Kidney epithelial cell (primary cell): Measurements from ENCODE around the genes FUT8 and PLEK2.

DNA sequence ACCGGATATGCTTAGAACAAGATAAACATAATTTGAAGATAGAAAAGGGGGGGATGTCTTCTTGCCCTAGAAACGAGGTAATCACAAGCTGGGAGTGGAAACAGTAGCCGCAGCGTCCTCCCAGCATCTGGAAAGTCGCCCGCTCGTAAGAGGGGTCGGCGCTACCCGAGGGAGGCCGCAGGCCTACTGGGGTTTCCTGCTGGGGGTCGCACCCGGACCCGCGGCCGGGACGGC is 579 bp downstream of the ZBTB25 start:
- RAMPAGE, long total RNA: no peak
- RRBS: 2% methylated on average over 2 of the region's 17 CpGs

DNA sequence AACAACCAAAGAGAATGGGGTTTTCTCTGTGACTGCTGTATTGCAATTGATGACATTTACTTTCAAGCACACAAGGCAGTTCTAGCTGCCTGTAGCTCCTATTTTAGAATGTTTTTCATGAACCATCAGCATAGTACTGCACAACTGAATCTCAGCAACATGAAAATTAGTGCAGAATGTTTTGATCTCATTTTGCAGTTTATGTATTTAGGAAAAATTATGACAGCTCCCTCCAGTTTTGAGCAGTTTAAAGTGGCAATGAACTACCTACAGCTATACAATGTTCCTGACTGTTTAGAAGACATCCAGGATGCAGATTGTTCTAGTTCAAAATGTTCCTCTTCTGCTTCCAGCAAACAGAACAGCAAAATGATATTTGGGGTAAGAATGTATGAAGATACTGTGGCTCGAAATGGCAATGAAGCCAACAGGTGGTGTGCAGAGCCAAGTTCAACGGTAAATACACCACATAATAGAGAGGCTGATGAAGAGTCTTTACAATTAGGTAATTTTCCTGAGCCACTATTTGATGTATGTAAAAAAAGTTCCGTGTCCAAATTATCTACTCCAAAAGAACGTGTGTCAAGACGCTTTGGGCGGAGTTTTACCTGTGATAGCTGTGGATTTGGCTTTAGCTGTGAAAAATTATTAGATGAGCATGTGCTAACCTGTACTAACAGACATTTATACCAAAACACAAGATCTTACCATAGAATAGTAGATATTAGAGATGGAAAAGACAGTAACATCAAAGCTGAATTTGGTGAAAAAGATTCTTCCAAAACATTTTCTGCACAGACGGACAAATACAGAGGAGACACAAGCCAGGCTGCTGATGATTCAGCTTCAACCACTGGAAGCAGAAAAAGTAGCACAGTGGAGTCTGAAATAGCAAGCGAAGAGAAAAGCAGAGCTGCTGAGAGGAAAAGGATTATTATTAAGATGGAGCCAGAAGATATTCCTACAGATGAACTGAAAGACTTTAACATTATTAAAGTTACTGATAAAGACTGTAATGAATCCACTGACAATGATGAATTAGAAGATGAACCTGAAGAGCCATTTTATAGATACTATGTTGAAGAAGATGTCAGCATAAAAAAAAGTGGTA is 17.3 kb downstream of the ZBTB1 start:
- RAMPAGE, long total RNA: no peak
- RRBS: no CpG with 5 or more reads among the region's 8 CpGs

DNA sequence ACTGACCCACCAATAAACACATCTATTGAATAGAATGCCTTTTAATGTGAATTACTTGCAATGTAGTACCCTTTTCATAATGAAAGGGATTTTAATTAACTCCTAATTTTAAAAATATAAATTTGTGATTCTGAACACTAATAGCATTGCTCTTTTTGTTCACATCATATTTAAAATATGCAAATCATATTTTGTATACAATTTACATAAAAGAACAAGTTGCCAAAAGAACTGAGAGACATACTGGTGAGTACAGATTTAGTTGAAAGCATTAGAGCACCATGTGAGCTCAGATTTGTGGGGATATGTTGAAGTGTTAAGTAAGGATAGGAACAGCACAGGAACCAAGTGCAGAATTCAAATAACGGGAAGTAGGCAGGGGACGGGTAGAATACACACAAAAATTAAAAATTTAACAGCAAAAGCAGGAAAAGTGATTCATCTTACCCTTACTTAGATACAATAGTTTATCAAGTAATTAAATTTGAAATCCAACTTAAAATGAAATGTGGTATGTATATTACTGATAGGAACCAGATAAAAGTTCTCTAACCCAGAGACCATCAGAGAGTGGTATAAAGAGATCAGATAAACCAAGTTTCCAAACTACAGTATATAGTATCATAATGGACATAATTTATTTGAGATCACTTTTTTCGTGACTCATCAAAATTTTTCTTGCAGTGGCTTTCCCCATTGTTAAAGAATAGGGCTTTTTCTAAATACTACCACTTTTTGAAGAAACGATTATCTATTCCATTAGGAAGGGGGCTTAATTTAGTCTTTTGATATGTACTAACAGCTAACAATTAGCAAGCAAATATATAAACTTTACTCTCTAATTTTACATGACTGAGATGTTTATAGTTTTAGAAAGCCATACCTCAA is 15.4 kb upstream of the HSPA2 start:
- RAMPAGE, long total RNA: no peak
- RRBS: no CpG with 5 or more reads among the region's 4 CpGs

- RAMPAGE, long total RNA: no peak
- RRBS: 52% methylated on average over 2 of the region's 11 CpGs
Observed at GRCh38 chr14:64723982-64724801, 20.0 kb downstream of the PLEKHG3 start.

DNA sequence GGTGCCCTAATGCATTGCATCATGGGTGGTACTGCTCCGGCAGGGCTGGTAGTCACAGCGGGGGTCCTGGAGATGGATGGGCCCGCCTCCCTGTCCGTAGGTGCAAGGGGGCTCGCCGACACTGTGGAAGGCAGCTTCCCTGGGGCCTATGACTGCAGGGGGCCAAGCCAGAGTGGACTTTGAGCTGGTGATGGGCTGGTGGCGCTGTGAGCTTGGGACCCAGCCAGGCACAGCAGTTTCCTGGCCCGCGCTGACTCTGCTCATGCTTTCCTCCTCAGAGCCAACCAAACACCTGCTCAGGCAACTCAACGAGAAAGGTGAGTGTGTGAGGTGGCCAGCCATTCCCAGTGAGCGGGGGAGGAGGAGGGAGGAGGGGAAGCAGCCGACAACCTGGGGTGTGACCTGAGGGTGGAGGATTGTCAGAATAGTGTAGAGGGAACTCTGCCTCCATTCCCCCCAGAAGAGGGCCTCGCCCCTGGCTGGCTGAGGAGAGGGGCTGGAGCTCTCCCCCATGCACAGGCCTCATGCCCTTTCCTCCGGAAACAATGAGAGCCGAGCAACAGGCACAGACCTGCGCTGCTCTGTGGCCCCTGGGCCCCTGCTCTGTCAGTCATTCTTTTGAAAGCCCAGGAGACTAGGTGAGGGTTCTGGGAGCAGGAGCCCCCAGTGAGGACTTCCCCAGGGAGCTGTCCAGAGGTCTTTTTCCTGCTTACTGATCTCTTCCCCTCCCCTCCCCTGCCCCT is 32.5 kb downstream of the PLEKHG3 start:
- RAMPAGE, long total RNA: no peak
- RRBS: no CpG with 5 or more reads among the region's 16 CpGs

- RAMPAGE, long total RNA: no peak
- RRBS: no CpG with 5 or more reads among the region's 11 CpGs
Observed at GRCh38 chr14:64812221-64812714, 67.4 kb downstream of the SPTB start.

DNA sequence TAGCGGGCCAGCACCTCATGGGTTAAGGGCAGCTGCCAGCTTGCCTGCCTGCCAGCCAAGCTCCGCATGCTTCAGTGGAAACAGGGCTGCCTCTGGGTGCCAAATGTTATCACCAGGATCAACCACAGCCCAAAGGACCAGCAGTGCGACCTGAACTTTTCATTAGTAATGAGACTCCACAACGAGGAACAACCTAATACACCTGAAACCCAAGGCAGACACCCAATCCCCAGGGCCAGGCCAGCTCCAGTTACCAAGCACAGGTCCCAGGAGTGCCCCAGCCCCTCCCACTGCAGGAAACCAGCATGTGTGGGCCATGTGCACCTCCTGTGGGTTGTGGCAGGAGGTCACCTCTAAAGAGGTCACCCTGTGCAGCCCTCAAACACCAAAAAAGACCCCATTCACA is 11.2 kb downstream of the RAB15 start:
- RAMPAGE, long total RNA: no peak
- RRBS: no CpG with 5 or more reads among the region's 4 CpGs

GRCh38 chr14:65070319-65070885 is 31.9 kb downstream of the MAX start:
- RAMPAGE, long total RNA: no peak
- RRBS: no CpG with 5 or more reads among the region's 12 CpGs

DNA sequence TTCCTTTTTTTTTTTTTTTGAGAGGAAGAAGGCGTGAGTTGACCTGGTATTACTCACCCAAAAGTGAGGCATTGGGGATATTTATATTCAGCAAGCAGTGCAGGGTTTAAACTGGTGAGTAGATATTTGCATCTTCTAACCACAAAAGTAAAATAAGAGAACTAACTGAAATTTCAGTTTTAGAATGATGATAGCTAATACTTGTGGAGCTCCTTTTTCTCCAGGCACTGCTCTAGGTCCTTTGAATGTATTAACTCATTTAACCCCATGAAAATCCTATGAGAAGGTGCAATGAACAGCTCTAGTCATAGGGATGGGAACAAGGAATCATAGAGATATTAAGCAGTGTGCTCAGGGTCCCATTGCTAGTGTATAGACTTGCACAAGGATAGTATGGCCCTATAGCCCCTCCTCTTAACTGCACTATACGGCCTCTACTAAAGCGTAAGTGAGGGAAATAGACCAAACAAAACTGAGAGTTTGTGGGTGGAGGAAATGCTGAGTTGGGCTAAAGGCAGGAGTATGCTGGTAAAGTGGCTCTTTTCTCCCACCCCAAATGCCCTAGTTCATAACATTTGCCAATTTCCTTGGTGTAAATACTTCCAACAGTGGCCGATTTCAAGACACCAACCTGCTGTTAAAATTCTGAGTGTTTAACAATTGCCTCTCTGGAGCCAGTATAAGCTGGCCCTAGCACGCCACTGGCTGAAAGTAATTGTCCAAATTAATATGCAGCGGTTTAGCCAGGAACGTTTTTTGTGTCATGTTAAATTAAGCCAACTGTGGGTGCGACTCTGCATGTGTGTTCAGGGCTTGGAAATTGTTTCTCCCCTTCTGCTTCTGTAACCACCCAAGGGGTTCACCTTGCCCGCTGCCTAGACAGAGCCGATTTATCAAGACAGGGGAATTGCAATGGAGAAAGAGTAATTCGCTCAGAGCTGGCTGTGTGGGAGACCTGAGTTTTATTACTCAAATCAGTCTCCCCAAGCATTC is 104.5 kb upstream of the MAX start:
- RAMPAGE, long total RNA: no peak
- RRBS: no CpG with 5 or more reads among the region's 11 CpGs

DNA sequence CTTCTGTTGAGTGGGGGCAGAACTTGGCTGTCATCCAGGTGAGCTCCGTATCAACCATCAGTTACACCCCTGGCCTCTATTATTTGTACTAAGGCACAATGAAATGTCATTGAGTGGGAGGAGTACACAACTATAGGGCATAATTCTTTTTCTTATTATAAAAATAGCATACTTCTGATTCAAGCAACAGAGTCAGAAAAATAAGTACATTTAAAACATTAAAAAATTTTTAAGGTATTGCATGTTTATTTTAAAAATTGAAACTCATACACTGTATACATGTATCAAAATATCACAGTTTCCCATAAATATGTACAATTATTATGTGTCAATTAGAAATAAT is 128.3 kb upstream of the MAX start:
- RAMPAGE, long total RNA: no peak
- RRBS: no CpG with 5 or more reads among the region's 1 CpG

DNA sequence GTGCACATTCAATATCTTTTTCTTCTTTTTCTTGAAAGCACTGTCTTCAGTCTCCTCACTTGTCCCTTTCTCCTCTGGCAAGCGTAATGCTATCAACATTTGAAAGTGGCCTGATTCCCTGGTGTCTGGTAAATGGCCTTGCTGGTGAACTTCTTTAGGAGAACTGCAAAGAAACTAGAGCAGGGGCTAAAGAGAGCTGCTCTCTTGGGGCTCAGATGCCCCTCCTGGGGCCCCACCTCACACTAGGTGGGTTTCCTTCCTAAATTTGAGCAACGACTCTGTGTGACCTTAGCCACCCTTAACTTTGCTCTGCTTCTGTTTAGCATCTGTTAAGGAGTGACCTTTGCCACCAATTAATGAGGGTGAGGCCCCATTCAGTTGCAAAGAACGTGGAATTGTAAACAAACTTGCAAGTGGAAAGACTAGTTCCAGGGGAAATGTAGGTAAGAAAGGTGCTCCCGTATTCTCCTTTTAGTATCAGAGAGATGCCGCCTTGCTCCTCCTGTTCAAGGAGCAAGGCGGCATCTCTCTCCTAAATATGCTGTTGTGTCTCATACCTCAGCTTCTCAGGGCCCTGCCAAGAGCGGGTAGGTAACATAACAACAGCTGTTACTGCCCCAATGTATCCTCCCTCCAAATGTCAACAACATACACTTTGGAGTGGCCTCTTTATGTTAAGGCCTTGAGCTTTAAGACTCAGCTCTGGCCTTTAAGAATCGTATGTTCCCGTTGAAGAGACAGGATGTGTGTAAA is 77.7 kb upstream of the FUT8 start:
- RAMPAGE, long total RNA: no peak
- RRBS: no CpG with 5 or more reads among the region's 9 CpGs

- RAMPAGE, long total RNA: no peak
- RRBS: no CpG with 5 or more reads among the region's 9 CpGs
Observed at GRCh38 chr14:65373042-65373553, 39.4 kb upstream of the FUT8 start.

GRCh38 chr14:65411308-65411507 is 1.3 kb upstream of the FUT8 start:
- RAMPAGE, long total RNA: no peak
- RRBS: no CpG with 5 or more reads among the region's 2 CpGs

GRCh38 chr14:65412666-65413368 is at the start of gene FUT8:
FUT8 (plus strand) TSS chr14:65412730.
- RAMPAGE, long total RNA: start-site peak on the plus strand at chr14:65412991-65413143, 22 and 21 reads in 2 replicates
- RRBS: 1% methylated on average over 41 of the region's 88 CpGs

DNA sequence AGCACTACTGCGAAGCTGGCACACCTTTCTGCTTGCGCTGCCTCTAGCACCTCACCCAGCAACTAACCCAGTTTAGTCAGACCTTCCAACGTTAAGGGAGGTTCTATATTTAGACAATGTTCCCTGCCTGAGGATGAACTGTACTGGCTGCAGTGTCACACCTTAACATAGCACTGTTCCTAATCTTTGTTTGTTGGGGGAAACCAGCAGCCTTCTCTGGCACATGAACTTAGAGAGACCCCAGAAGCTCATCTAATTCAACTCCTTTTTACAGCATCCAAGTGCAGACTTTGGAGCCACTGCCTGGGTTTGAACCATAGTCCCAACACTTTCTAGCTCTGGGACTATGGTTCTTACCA is 60.6 kb upstream of the CCDC196 start:
- RAMPAGE, long total RNA: no peak
- RRBS: no CpG with 5 or more reads among the region's 3 CpGs

DNA sequence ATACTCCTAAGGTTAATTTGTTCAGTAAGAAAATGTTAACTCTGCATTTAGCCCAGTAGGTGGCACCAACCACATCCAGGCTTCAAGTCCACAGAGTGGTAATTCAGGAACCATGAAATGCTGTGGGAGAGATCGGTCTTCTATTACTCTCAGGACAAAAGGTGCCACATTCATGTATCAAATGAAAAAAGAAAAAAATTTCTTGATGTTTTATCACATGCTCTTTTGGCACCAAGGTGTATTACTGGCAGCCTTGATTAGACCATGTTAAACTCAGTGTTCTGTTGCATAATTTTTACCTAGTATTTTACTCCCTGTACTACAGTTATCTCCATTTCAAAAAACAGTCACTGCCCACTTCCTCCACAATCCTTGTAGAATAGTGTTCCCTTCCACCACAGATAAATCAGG is 9.4 kb downstream of the CCDC196 start:
- RAMPAGE, long total RNA: no peak
- RRBS: no CpG with 5 or more reads among the region's 1 CpG

- RAMPAGE, long total RNA: no peak
- RRBS: no CpG with 5 or more reads among the region's 2 CpGs
Observed at GRCh38 chr14:66979302-66979829, 209.9 kb upstream of the GARIN2 start.

DNA sequence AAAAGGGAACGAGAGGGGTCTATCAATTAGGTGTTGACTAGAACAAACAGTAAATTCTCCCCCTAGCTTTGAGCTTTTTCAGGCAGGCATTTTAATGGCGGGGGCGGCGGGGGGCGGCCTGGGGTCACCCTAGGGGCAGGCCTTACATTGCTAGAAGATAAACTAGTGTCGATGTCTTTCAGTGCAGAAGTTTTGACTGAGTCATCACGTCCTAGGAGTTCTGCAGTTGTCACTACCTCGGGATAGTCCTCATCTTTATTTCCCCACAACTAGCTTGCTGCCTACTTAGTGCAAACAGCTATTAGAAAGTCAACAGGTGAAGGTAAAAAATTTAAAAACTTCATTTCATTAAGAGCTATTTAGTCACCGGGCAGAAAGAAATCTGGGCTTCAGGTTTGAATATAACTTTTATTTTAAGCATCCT is 1.6 kb downstream of the ATP6V1D start:
- RAMPAGE, long total RNA: no peak
- RRBS: no CpG with 5 or more reads among the region's 9 CpGs

DNA sequence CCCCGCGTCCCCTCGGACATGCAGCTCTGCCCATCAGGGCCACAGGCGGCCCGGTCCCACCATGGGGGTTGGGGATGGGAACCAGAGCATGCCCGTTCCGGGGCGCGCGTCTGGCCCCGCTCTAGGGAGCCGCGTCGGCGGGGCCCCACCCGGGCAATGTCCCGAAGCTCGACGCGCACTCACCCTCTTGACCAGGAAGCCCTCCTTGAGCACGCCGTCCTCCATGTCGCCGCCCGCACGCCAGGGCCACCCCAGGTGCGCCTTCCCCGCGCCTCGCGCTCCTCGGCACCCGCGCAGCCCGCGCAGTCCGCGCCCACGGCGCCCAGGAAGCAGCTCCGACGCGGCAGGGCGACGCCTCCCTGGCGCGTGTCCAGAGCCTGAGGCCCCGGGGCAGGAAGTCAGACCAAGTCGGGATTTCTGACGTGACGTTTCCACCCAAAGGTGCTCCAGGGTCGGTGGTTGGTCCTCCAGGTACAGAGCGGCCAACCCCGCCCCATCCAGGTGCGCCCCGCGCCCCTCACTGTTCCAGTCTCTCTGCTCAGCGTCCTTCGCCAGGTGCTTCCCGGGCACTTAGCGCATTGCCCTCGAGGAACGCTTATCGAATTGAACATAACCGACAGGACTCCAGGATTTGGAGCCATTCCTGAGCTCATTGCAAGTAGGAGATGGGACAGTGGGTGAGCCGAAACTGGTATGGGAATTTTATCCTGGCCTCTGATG is at the start of gene PLEK2:
TSS of gene PLEK2 (minus strand) at position 331 of the 720 bp plus-strand sequence.
- RAMPAGE, long total RNA: no peak
- RRBS: 1% methylated on average over 10 of the region's 66 CpGs

GRCh38 chr14:67461339-67461985 is 27.1 kb downstream of the TMEM229B start:
- RAMPAGE, long total RNA: no peak
- RRBS: no CpG with 5 or more reads among the region's 3 CpGs